Measurements from ENCODE around the gene DPP4.

- PRO-cap: no peak
- RAMPAGE, long total RNA, 4 experiments: no peak in any of the 4 experiments
These were observed 31.4 kb upstream of the TANC1 start for GRCh38 chr2:158936856-158937556.

GRCh38 chr2:158969500-158970727 is 1.5 kb downstream of the TANC1 start:
- PRO-cap: bidirectional peak, plus-strand start at chr2:158969911, minus-strand start at chr2:158969882; unidirectional peak, minus-strand start at chr2:158970025
- RAMPAGE, long total RNA, 4 experiments: no peak in any of the 4 experiments

DNA sequence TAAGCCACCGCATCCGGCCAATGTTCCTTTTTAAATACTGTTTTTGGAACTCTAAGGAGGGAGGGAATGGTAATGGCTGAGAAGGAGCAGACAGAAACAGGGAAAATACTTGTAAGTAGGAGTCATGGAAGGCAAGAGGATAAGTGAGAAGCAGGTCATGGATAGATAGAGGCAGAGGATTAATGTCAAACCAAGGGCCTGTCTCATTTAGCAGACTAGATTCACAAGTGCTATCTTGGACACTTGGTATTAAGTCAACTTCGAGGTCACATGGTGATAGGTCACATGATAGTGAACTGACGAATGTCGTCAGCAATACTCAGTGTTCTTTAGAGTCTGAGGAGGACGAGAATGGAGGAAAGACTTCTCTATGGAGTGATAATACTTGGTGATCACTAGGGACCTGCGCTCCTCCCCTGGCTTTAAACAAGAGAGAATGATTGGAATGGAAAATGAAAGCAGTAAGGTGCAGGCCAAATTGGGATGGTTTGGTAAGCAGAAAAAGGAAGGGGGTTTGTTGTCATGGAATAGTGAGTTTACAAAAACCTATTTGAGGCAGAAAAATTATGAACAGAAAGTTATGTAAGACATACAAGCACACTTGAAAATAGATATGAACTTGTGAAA is 141.7 kb downstream of the WDSUB1 start:
- PRO-cap: no peak
- RAMPAGE, long total RNA, 4 experiments: start-site peak on the plus strand in 2 of 4 experiments, centred at positions 255 to 461 of the sequence, 7 to 19 reads per replicate

DNA sequence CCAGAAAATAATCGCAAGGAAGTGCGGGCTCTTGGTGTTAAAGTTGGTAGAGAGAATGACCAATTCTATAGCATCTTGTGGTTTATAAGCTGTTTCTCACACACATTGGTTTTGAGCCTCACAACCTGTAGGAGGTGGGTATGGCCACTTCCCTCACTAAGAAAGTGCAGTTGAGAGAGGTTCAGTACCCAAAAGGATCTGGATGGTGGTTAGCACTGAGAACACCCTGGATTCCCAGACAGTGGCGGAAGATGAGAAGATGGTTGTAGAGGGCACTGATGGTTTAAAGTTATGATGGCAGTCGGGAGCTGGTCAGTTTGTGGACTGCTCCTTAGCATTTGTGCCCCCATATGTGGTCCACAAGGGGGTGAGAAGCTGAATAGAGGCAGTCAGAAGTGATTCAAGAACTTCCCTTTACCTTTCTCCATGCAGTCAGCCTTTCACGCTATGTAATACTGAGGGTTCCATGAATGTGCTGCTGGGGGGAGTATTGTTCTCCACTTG is 141.1 kb downstream of the WDSUB1 start:
- PRO-cap: no peak
- RAMPAGE, long total RNA, 4 experiments: no peak in any of the 4 experiments

DNA sequence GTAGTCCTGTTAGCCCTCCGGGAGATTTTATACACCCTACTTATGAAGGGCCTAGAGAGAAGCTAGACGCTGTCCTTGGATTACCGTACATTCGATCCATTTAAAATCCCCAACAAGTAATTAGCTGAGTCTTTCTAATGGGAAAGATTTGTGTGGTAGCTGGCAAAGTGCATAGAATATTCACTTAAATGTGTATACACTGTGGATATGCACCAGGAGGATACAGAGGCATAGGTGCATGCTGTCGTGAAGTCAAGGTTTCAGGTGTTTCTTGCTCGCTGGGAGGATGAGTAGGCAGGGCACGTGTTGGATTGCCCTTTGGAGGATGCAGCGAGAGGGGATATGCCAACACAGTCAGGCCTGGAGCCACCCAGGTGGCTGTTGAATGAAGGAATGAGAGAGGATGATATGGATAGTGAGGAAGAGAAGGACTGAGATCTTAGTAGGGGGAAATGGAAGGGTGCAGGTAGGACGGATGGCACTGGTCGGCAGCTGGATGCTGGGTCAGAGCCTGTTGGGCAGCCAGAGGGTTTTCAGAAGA is 119.0 kb downstream of the WDSUB1 start:
- PRO-cap: no peak
- RAMPAGE, long total RNA, 4 experiments: start-site peak on the plus strand in 1 of 4 experiments, centred at position 217 of the sequence, 23 reads per replicate

- PRO-cap: no peak
- RAMPAGE, long total RNA, 4 experiments: no peak in any of the 4 experiments
These were observed 85.1 kb upstream of the WDSUB1 start for GRCh38 chr2:159371536-159372015.

DNA sequence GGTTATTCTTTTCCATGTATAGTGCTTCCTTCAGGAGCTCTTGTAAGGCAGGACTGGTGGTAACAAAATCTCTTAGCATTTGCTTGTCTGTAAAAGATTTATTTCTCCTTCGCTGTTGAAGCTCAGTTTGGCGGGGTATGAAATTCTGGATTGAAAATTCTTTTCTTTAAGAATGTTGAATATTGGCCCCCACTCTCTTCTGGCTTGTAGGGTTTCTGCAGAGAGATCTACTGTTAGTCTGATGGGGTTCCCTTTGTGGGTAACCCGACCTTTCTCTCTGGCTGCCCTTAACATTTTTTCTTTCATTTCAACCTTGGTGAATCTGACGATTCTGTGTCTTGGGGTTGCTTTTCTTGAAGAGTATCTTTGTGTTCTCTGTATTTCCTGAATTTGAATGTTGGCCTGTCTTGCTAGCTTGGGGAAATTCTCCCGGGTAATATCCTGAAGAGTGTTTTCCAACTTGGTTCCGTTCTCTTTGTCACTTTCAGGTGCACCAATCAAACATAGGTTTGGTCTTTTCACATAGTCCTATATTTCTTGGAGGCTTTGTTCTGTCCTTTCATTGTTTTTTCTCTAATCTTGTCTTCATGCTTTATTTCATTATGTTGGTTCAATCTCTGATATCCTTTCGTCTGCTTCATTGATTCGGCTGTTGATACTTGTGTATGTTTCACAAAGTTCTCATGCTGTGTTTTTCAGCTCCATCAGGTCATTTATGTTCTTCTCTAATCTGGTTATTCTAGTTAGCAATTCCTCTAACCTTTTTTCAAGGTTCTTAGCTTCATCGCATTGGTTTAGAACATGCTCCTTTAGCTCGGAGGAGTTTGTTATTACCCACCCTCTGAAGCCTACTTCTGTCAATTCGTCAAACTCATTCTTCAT is 141.4 kb downstream of the BAZ2B start:
- PRO-cap: no peak
- RAMPAGE, long total RNA, 4 experiments: start-site peak on the minus strand in 2 of 4 experiments, centred at positions 583 to 628 of the sequence, 9 to 36 reads per replicate

DNA sequence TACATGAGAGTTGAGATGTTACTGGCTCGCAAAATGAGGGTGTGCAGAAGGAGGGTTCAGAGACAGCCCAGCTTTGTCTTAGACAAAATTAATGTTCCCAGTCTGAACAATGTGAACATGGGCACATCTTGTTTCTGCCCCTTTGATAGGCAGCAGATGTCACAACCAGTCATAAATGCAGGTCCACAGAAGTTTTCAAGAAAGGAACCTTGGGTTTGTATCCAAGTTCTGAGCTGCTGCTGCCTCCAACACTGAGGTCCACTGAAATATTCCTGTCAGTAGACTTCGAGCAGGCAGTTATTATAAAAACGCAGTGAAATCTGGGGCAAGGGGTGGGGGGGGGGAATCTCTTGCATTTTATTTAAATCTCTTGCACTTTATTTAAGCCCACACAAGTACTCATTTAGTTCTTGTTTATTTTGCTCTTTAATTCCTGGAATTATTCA is 1.1 kb downstream of the CD302 start:
- PRO-cap: no peak
- RAMPAGE, long total RNA, 4 experiments: no peak in any of the 4 experiments

DNA sequence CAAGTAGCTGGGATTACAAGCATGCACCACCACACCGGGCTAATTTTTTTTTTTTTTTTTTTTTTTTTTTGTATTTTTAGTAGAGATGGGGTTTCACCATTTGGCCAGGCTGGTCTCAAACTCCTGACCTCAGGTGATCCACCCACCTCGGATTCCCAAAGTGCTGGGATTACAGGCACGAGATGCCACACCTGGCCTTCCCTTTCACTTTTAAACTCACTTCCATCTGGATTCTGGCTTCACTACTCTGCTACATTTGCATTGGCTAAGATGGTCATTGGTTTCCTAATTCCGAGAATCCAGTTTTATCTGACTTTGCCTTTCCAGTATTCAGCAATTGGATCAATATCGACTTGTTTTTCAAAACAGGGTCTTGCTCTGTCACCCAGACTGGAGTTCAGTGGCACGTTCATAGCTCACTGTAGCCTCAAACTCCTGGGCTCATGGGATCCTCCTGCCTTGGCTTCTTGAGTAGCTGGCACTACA is 4.6 kb upstream of the CD302 start:
- PRO-cap: no peak
- RAMPAGE, long total RNA, 4 experiments: no peak in any of the 4 experiments

- PRO-cap: no peak
- RAMPAGE, long total RNA, 4 experiments: no peak in any of the 4 experiments
These were observed 542 bp downstream of the PLA2R1 start for GRCh38 chr2:160061814-160062331.

DNA sequence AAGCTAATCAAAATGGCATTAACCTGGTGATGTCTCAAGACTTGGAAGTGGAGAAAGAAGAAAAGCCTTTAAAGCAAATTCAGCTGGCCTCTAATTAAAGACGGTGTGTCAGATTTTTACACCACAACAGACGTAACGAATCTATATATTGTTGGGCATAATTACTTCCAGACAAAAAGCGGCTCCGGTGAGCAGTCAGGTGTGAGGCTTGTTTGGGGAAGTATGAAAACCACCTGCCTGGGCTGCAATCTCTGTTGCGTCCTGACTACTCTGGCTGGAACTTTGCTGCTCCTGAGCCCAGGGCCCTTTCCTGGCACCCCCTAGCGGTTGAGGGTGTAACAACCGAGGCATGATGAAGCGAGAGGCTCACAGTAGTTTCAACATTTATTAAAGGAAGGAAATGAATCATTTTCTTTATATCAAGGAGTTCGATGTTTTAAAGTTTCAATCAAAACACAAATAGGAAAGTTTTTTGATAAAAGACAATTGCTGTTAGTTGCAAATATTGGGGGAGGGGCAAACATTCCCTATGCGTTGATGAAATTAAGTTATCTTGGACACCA is 10.5 kb upstream of the ITGB6 start:
- PRO-cap: no peak
- RAMPAGE, long total RNA, 4 experiments: no peak in any of the 4 experiments

DNA sequence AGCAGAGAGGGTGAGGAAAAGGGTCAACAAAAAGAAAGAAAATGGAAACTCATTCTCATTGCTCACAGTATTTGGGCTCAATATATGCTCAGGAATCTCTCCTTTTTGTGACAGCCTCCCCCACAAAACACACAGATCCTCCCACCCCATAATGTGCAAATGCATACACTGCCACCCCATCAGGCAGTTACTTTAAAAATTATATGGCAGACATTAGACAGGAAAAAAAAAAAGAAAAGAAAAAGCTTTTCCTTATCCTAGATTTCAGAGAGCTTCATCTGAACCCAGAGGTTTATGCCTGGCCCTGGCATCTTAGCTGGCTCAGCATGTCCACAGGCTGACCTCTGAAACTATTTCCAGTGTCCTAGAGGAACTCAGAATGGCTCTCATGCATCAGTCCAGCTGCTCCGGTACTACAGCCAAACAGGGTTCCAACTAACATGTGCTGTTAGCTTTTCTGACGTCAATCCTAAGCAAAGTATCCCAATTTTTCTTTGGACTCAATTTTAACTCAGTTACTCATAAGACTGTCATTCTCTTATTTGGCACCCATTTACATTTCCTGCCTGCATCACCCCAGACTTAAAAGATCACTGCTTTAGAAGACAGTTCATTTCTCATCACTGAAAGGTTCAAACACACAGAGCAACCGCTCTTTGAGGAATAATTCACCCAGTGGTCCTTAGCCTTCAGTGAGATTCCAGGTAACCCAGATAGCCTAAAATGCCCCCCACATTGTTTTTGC is 105.8 kb downstream of the RBMS1 start:
- PRO-cap: no peak
- RAMPAGE, long total RNA, 4 experiments: no peak in any of the 4 experiments

DNA sequence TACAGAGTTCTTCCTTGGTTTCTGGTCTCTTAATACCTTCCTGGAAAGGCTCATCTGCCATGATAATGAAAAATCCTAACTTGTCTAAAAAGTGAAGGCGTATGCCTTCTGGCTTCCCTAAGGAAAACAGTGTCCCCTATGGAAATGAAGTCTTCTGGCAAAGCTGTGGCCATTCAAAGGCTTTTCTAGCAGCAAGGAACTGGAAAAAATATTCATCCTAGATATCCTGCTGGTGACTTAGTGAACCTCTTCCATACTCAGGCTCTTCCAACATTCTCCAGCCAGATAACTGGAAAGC is 84.7 kb downstream of the RBMS1 start:
- PRO-cap: no peak
- RAMPAGE, long total RNA, 4 experiments: no peak in any of the 4 experiments

DNA sequence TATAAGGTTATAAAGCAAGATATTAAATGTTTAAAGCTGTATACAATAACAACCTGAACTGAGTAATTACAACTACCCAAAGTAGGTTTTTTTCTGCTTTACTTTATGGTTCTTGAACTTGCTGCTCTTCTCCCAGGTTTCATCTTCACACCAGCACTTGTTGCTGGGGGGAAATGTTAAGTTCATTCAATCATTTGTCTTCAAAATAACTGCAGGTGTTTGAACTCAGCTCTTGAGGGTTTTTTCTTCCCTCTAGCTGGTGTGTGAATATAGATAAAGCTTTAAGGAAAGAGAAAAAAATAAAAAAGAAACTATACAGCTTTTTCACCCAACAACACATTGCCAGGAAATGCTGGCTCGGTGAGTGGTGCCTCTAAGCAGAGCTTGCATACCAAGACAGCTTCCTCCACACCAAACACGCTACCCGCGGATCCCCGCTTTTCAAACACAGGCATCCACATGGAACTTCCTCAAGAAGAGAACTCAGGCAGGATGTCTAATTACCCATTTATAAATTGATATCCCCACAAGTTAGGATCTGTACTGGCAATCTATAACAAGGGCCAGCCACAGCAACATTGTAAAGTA is 69.9 kb upstream of the TANK start:
- PRO-cap: no peak
- RAMPAGE, long total RNA, 4 experiments: no peak in any of the 4 experiments

- PRO-cap: bidirectional peak, plus-strand start at chr2:161238155, minus-strand start at chr2:161238017
- RAMPAGE, long total RNA, 4 experiments: no peak in any of the 4 experiments
These were observed 70.6 kb upstream of the PSMD14 start for GRCh38 chr2:161237166-161238428.

DNA sequence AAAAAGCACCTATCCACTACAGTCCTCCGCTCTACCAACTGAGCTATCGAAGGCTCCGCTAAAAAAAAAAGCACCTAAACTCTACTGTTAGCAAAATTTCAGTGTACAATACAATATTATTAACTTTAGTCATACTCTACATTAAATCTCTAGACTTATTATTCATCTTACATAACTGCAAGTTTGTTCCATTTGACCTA is 117.0 kb downstream of the SLC4A10 start:
- PRO-cap: no peak
- RAMPAGE, long total RNA, 4 experiments: no peak in any of the 4 experiments

DNA sequence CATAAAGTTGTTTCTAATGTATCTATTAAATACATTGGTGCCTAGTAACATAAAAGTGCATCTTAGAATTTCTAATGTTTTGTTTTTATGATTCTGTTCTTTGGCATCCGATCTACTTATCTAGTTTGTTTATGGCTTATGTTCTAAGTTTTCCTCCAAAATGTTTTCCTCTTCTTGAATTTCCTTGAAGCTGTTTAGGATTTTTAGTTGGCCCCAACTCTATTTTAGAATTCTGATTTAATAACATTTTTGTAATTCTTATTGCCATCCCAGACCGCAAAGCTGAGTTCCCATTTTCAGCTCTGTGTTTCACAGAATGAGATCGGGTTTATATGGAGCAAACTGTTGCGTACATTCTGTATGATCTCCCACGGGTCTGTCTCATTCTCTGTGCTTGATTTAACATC is 59.3 kb downstream of the DPP4 start:
- PRO-cap: no peak
- RAMPAGE, long total RNA, 4 experiments: no peak in any of the 4 experiments

DNA sequence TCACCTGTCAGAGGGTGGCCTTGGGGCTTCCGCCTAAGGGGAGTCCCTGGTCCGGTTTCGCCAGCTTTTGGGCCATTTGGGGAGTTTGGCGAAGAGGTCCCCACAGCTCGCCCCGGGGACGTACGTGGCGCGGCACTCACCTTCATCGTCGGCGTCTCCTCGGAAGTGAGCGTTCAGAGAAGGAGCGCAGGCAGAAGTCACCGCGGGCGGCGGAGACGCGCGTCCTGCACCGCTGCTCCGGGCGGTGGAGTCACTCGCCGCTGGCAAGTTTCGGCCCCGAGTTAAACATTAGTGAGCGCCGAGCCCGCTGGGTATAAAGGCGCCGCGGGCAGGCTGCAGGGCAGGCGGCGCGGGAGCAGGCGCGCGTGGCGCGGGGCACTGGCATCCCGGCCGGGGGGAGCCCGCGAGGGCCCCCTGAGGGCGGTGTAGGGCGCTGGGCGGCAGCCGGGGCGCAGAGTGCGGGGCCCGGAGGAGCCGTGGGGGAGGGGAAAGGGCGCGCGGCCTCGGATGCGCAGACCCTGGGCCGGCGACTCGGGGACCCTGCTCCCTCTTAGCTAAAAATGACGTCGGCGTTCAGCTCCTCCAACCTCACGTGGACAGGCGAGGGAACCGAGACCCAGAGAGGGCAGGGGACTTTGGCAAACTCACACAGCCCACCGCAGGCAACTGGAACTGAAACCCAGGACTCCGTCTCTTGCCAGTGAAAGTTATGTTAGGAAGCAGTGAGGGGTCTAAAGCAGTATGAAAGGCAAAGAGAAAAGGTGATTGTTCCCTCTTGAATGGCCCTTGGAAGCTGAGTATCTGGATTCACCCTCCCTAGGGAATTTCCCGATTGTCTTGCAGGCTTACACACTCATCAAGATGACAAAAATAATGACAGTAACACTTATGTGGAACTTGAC is at the start of gene DPP4:
Gene DPP4 (minus strand): TSS at position 380 of the 902 bp plus-strand sequence.
- PRO-cap: bidirectional peak, plus-strand start at position 343 of the sequence, minus-strand start at position 167 of the sequence
- RAMPAGE, long total RNA, 4 experiments: start-site peak on the minus strand in 2 of 4 experiments, centred at positions 198 to 353 of the sequence, 22 to 82 reads per replicate

- PRO-cap: no peak
- RAMPAGE, long total RNA, 4 experiments: no peak in any of the 4 experiments
These were observed 231.0 kb downstream of the GCA start for GRCh38 chr2:162574495-162575673.

GRCh38 chr2:162686754-162687301 is 151.7 kb downstream of the KCNH7 start:
- PRO-cap: unidirectional peak, plus-strand start at chr2:162687044
- RAMPAGE, long total RNA, 4 experiments: no peak in any of the 4 experiments

All from transverse colon (tissue), 4 donors.